Hepatocyte (in vitro differentiated cells and primary cell): ENCODE measurements around a stretch of chr2.

GRCh38 chr2:240600121-240600320 is 13.5 kb downstream of the CAPN10 start:
- RAMPAGE, long total RNA = no peak
- RRBS = no CpG with 5 or more reads among the region's 4 CpGs

DNA sequence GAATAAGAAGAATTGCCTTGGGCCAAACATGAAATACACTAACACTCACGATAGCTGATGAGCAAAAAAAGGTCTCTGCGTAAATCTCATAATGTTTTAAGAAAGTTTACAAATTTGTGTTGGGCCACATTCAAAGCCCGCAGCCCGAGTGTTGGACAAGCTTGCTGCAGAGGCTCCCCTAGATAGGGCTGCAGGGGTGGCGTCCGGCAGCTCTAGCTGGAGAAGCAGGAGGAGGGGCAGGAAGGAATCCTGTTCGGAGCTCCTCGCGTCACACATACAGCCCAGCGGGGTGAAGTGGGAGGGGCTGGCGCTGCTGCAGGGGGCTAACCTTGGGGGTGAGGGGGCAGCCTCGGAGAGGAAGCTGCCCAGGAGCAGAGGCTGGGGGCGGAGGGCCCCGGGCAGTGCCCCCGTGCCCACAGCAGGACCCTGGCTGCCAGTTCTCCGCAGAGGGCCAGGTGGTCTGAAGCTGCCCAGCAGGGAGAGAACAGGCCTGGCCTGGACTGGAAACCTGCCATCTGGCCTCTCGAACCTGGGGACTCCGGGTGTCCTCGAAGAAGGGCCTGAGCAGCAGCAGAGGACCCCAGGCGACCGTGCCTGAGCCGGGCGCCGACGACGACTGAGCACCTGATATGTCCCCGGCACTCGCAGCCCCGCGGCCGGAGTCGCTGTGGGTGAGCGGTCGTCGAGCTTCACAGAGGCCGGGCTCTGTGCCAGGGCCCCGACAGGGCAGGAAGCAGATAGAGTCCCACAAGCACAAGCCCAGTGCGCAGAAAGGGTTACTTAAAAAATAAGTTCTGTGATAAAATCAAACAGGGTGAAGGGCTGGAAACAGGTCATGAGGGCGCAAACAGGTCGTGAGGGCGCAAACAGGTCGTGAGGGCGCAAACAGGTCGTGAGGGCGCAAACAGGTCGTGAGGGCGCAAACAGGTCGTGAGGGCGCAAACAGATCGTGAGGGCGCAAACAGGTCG is 2.5 kb upstream of the GPR35 start:
- RAMPAGE, long total RNA = no peak
- RRBS = 63% methylated on average over 14 of the region's 52 CpGs

DNA sequence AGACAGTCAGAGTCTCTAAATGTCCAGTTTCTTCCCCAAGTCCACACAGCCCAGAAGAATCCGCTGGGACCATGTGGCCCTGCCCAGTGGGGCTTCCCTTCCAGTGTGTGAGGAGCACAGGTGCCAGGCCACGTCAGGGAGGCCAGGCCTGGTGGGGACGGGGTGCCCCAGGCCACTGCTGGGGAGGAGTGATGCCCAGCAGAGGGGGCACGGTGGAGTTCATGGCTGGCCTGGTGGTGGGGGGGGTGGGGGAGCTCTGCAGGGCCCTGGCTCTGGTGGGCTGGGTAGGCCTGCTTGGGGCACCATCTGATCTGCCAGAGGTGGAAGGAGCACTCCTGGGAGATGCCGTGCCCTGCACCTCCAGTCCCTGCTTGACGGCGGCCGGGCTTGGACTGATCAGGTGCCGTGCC is 1.5 kb upstream of the GPR35 start:
- RAMPAGE, long total RNA = no peak
- RRBS = no CpG with 5 or more reads among the region's 9 CpGs

GRCh38 chr2:240626560-240627332 is 1.5 kb downstream of the GPR35 start:
- RAMPAGE, long total RNA = no peak
- RRBS = no CpG with 5 or more reads among the region's 23 CpGs

DNA sequence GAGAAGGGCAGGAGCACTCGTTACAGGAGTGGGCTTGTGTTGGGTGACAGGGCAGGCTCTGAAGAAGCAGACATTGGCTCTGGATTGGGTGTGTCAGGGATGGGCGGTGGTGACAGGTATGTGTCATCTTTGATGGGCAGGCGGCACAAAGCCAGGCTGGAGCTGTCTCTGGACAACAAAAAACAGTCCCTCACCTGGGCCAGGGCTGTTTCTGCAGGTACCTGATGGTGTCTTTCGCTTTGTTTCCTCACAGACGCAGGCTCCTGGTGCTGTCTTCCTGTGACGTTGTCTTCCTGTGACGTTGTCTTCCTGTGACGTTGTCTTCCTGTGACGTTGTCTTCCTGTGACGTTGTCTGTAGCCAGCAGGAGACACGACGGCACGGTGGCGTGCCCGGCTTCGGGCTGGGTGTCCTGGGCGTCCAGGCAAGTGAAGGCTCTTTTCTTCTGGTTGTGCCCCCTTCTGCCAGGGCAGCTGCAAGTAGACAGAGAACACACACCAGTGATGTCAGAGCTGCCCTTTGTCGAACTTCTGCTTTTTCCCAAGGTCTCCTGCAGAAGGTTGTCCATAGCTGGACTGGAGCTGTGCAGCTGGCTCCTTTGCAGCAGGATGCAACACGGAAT is 20.9 kb downstream of the GPR35 start:
- RAMPAGE, long total RNA = no peak
- RRBS = no CpG with 5 or more reads among the region's 19 CpGs

DNA sequence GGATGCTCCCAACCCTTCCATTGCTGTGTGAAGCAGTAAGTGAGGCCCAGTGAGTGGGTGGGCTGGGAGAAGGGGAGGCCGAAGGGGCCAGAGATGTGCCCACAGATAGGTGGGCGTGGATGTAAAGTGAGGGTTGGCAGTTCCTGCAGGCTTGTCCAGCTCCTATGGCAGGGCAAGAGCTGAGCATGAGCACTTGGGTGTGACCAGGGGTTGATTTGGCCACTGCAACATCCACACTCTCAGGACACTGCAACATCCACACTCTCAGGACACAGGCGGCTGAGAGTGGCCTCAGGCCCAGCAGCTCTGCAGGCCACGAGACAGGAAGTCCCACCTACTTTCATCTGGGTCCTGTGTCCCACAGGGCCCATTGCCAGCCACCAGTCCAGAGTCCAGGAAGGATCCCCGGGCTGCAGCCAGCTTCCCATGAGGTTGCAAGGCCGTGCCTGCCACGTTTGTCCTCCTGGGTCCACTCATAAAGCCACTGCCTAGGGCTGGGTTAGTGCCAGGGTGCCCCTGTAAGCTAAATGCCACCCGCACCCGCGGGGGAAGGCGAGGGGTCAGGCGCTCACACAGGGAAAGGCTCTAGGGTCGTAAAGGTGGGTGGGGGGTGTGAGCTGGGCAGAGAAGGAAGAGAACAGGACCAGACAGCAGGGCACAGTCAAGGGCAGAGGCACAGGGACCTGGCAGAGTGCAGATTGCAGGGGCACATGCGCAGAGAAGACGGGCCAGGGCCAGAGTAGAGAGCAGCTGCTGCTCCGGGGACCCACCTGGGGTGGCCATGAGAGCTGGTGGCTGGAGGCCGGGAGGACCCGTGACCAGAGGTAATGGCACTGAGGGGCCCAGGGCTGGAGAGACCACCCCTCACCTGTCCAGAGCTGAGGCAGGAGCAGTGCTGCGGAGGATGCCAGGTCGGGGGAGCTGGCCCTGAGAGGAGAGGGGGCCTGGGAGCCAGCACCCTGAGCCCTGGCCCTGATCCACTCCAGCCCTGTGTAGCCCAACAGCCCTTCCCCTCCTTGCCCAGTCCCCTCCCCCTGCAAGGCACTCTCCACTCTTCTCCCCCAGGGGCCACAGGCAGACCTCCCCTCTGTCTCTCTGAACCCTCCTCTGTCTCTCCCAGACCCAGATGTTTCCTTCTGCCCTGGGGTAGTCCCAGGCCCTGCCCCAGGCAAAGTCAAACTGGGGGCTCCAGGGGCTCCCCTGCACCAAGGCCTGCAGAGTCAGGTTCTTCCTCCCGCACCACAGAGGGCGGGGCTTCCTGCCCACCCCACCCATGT is 8.0 kb downstream of the AGXT start:
- RAMPAGE, long total RNA = no peak
- RRBS = 54% methylated on average over 2 of the region's 22 CpGs

GRCh38 chr2:240897729-240898701 is 2.1 kb upstream of the MAB21L4 start:
- RAMPAGE, long total RNA = no peak
- RRBS = no CpG with 5 or more reads among the region's 20 CpGs

GRCh38 chr2:240996929-240998045 is 1.1 kb upstream of the SNED1 start:
- RAMPAGE, long total RNA = no peak
- RRBS = 31% methylated on average over 4 of the region's 27 CpGs

DNA sequence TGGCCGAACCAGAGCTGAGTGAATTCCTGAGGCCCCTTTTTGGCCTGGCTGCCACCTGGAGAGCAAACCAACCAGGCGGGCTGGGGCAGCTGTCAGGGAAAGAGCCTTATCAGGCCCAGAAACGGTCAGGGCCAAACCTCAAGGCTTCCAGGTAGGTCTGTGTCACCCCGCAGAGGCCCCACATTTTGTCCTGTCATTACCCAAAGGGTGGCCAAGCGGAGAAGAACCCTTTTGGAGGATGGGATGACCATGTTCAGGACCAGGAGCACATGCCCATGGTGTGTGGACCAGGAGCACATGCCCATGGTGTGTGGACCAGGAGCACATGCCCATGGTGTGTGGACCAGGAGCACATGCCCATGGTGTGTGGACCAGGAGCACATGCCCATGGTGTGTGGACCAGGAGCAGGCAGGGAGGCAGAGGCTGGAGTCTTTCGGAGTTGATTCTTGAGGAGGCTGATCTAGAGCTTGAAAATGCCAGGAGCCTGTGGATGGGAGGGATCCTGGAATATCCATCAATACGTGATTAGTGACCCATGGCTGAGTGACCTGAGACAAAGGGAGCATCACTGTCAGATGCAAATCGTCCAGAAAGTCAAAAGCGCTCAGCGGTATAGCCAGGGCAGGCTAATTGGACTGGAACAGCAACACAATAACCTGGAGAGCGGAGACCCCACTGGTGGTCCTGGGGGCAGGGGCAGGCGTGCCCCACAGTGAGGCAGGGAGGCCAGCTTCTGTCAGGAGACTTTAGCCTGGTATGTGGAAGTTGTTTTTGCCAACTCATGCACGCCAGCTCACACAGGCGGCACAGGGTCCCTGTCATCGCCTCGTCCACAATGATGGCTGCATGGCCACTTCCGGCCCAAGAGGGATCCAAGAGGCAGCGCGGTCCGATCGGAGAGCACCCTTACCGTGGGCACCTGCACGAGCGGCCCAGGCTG is 20.7 kb downstream of the SNED1 start:
- RAMPAGE, long total RNA = no peak
- RRBS = no CpG with 5 or more reads among the region's 24 CpGs

- RAMPAGE, long total RNA = no peak
- RRBS = no CpG with 5 or more reads among the region's 5 CpGs
These were observed 44.7 kb downstream of the MTERF4 start for GRCh38 chr2:241057339-241057899.

DNA sequence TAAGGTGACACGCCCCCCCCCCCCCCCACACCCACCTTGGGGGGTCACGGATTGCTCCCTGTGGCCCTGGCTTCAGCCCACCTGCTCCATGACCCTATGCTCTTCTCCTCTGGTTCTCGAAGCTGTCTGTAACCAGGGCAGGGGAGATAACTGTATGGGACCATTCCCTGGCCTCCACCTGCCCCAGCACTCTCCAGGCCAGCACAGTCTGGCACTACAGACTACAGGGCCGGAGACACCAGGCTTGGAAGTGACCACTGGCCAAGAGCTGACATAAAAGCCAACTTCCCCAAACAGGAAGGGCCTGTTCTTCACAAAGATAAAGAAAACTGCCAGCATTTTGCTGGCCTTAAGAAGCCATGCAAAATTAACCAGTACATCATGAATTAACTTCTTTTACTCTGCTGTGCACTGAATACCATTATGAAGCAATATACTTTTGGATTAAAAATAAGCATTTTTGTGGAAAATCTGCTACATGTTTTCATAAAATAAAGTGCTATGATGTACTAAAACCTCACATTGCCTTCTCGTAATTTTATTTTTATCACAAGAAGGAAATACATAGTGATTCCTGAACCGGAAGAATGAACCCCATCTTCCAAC is 6.9 kb downstream of the MTERF4 start:
- RAMPAGE, long total RNA = no peak
- RRBS = no CpG with 5 or more reads among the region's 6 CpGs

- RAMPAGE, long total RNA = no peak
- RRBS = no CpG with 5 or more reads among the region's 32 CpGs
These were observed 6.3 kb upstream of the MTERF4 start for GRCh38 chr2:241108152-241109006.

- RAMPAGE, long total RNA = no peak
- RRBS = no CpG with 5 or more reads among the region's 10 CpGs
These were observed 6.9 kb upstream of the MTERF4 start for GRCh38 chr2:241109007-241109418.

GRCh38 chr2:241218046-241218492 is 29.6 kb downstream of the ANO7 start:
- RAMPAGE, long total RNA = no peak
- RRBS = 1% methylated on average over 8 of the region's 69 CpGs

GRCh38 chr2:241242362-241242776 is 53.9 kb downstream of the ANO7 start:
- RAMPAGE, long total RNA = no peak
- RRBS = no CpG with 5 or more reads among the region's 13 CpGs

GRCh38 chr2:241541367-241541612 is 17.3 kb upstream of the BOK start:
- RAMPAGE, long total RNA = no peak
- RRBS = no CpG with 5 or more reads among the region's 20 CpGs

DNA sequence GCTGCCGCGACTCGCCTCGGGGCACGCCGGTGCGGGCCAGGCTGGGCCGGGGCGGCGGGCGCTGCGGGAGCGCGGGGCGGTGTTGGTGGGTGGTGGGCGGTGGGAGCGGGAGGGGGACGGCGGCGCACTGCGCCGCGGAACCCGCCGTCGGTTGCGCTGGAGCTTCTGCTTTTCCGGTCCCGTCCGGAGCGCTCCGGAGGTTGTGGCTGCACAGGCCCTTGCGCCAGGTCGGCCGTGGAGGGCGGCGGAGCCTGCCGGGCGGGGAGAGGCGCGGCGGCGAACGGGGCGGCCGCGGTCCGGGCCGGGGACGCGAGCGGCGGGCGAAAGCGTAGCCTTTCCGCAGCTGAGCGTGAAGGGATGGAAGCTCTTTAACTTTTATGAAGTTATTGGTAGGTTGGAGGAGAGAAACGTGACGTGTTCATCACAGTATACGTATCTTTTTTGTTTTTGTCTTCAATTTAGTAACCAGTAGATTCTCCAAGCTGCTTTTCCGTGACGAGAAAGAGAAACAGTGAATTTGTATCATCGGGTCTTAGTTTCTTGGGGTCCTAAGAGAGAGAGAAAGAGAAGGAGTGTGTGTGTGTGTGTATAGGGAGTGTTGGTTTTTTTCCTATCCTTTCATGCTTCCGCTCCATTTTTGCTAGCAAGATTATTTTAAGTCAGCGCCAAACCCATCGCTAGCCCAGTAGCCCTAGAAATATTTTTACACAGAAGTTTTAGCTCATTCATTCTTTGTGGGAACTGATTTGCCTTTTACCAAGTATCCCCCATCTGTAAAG is 495 bp downstream of the ATG4B start:
- RAMPAGE, long total RNA = no peak
- RRBS = 1% methylated on average over 23 of the region's 66 CpGs

GRCh38 chr2:241702872-241703508 is 1.2 kb downstream of the ING5 start:
- RAMPAGE, long total RNA = no peak
- RRBS = 0% methylated on average over 3 of the region's 19 CpGs

GRCh38 chr2:241774601-241775940 is 1.6 kb upstream of the GAL3ST2 start:
- RAMPAGE, long total RNA = no peak
- RRBS = 86% methylated on average over 5 of the region's 54 CpGs

GRCh38 chr2:241810787-241811105 is 1.8 kb downstream of the NEU4 start:
- RAMPAGE, long total RNA = no peak
- RRBS = no CpG with 5 or more reads among the region's 10 CpGs